Metanephros (tissue), 2 donors: ENCODE data around the genes SLC6A17 and CHI3L2.

DNA sequence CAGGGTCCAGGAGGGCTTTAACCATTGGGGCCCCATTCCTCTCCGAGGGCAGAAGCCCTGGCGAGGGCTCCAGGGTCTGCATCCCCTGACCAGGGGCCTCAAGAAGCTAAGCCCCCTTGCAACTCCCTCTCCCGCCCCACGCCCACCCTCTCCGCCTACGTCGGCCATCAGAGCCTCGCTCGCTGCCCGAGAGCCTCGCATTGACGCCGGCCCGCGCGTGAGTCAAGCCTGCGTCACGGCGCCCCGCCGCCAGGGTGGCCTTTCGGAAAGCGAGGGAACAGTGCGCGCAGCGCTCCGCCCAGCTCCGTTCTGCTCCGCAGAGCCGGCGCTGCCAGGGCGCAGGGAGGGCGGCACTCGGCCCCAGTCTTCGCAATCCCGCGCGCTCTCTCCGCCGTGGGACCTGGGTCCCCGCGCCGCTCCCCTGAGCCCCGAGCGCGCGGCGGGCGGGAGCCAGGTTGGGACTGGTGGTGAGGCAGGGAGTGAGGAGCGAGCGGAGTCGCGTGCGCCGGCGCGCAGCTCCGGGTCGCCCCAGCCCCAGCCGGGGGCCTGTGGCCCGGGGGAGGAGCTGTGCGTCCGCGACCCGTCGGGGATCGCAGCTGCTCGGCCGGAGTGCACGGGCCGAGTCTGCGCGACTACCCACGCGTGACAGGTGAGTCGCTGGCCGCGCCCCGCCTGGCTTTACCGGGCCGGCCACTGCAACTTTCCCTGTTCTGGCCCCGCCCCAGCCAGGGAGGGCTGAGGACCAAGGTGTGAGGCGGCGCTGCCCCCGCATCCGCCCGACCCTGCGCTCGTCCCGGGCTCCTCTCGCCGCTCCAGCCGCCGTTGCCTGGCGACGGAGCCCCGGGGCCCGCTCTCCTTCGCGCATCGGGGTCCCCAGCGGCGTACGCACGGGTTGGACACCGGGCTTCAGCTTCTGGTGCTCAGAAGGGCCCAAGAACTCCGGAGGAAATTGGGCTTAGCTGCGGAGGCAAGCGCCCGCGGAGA lies at the start of gene SLC6A17:
Gene SLC6A17, plus strand, starts transcription at position 260 of the 984 bp plus-strand sequence.
- RAMPAGE, long total RNA: no peak

DNA sequence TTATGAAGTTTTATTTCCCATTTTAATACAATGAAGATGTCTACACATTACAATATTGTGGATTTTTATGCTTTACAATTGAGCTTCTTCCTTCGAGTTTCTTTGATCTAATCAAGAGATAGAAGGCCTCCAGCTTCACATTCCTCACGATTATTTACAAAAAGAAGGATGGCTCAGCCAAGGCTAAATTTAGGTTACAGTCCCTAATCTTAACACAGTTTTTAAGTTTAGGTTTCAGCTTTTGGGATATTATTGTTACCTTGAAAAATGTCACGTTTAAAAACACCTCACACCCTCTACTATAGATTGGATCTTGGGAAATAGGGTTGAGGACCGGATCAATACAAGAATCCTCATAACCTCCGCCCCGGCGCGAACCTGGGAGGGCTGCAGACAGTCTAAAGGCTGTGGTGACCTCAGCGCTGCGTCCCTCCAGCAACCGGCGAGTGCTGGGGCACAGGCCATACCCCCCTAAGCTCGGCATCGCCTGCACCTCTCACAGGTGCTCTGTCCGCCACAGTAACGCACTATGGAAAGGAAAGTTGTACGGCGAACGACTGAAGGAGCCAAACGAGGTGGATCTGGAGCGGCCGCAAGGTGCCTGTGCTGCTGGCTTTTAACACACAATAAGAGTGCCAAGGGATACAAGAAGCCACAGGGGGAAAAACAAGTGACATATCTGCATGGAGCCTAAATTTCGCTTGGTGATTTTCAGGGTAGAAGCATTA lies 1.6 kb upstream of the RBM15 start:
- RAMPAGE, long total RNA: no peak

- RAMPAGE, long total RNA: no peak
Observed at GRCh38 chr1:110344809-110345669, 5.9 kb downstream of the RBM15 start.

GRCh38 chr1:110433694-110434189 lies 17.2 kb upstream of the PROK1 start:
- RAMPAGE, long total RNA: no peak

- RAMPAGE, long total RNA: no peak
Observed at GRCh38 chr1:110643856-110644260, 30.9 kb downstream of the KCNA3 start.

GRCh38 chr1:110905798-110906016 lies 32.8 kb downstream of the CD53 start:
- RAMPAGE, long total RNA: no peak

DNA sequence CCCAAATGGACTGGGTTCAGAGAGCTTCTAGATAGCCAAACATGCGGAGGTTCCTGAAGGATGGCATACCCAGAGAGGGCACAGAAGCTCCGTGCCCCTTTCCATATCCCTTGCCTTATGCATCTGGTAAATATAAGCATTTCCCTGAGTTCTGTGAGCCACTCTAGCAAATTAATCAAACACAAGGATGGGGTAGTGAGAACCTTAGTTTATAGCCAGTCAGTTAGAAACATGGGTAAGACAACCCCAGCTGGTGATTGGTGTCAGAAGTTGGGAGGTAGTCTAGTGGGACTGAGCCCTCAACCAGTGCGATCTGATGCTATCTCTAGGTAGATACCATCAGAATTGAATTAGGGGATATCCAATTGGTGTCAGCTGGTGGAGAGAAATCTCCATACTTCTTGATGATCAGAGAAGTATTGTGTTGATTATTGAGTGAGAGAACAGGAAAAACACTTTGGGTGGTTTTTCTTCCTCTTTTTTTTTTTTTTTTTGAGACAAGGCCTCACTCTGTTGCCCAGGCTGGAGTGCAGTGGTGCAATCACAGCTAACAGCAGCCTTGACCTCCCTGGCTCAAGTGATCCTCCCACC lies 7.6 kb downstream of the DRAM2 start:
- RAMPAGE, long total RNA: no peak

GRCh38 chr1:111214269-111215548 lies 12.8 kb upstream of the CHI3L2 start:
- RAMPAGE, long total RNA: no peak

DNA sequence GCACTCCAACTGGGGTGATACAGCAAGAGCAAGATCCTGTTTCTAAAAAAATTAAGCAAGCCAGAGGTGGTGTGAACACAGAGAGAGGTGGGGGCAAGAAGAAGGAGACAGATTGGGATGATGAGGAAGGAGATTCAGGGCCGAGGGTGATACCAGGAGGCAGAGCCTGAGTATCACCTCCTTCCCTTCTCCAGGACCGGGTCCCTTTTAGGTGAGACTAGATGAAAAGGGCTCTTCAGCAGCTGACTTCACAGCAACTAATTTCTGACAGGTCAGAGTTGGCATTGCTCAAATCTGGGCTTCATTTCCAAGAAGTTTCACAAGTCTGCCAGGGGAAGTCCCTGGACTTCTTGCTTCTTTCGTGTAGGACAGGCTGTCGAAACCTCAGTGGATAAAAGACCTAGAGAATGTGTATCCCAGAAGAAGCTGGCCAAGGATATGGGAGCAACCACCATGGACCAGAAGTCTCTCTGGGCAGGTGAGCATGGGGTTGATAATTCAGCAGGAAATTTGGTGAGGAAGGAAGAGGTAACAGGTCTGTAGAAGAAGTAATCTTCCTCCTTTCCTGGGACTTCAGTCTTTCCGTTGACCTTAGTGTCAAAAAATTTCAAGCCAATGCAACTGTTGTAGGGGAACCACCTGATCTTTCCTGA lies at the start of gene CHI3L2:
Gene CHI3L2, plus strand, starts transcription at position 422 of the 653 bp plus-strand sequence.
- RAMPAGE, long total RNA: no peak

GRCh38 chr1:111470858-111471630 lies 2.7 kb upstream of the C1orf162 start:
- RAMPAGE, long total RNA: no peak

- RAMPAGE, long total RNA: no peak
Observed at GRCh38 chr1:111501715-111502182, 1.7 kb downstream of the ADORA3 start.

DNA sequence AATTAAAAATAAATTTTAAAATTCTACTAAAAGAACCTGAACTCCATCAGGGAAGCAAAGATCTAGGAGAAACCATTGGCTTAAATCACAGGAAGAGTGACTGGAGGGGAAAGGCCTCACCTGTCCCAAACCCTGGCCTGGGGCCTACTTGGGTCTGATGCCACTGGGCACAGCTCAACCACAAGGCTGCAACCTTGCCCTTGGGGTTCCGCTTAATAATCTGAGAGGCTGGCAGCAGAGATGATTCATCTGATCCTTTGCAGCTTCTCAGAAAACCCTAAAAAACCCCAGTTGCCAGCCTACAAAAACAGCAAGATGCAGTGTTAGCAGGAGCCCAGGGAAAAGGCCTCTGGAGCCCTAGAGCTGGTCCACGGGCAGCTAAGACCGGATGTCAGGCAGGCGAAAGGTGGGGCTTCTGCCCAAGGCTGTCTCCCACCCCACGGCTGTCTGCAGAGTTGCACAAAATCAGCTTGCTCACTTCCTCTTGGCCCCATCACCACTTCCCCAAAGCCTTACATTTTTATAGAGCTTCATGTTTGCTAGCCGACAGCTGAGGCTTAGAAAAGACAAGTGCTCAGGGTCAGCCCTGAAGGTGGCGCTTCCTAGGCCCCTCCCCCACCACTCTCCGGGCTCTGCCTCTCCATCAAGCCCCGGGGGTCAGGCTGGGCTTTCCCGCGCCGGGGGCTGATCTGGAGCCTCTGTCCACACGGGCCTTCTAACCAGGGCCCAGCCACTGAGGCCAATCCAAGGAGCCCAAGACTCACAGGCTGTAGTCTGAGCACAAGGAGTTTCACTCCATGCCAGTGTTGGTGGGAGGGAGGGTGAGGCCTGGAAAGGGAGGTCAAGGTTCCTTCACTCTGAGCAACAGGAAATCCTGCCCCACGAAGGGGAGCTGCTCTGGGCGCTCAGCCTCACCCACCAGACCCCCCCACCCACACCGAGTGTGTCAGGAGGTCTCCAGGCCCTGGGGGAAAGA lies 4.1 kb upstream of the ADORA3 start:
- RAMPAGE, long total RNA: no peak

DNA sequence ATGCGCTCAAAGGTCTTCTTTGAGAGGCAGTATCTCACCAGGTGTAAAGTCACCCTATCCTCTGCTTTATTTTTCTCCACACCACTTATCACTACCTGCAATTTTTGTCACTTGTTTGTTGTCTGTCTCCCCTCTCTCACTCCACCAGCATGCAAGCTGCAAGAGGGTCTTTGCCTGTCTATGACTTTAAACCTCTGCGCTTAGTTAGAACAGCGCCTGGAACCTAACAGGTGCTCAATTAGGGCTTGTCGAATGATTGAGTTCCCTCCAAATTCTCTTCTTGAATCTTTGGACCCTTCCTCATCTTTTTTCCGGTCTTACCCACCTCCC lies 375 bp upstream of the RAP1A start:
- RAMPAGE, long total RNA: no peak

GRCh38 chr1:111620671-111621422 lies 1.3 kb downstream of the RAP1A start:
- RAMPAGE, long total RNA: no peak

DNA sequence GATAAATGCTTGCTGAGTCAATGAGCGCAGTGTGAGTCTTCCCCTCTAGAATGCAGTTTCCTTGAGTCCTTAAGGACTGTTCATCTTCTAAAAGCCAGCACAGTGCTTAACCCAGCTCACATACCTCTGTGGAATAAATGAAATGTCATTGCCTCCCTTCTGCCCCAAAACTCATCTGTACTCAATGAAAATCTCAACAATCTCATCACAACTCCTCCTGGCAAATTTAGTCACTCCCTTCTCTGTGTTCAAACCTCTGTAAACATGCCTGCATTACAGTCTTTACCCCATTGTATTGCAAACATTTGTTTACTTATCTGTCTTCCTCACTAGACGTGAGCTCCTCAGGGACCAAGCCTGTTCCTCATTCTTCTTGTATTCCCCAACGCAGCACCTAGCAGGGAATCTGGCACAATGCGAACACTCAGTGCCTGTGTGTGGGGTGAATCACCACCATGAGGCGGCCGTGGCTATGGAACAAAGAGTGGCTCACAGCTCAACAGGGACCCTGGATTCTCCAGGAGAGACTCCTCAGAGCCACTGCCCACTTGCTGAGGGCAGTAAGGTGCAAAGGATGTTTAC lies 95.7 kb downstream of the DDX20 start:
- RAMPAGE, long total RNA: no peak

GRCh38 chr1:111862430-111862874 lies 106.8 kb downstream of the DDX20 start:
- RAMPAGE, long total RNA: no peak

DNA sequence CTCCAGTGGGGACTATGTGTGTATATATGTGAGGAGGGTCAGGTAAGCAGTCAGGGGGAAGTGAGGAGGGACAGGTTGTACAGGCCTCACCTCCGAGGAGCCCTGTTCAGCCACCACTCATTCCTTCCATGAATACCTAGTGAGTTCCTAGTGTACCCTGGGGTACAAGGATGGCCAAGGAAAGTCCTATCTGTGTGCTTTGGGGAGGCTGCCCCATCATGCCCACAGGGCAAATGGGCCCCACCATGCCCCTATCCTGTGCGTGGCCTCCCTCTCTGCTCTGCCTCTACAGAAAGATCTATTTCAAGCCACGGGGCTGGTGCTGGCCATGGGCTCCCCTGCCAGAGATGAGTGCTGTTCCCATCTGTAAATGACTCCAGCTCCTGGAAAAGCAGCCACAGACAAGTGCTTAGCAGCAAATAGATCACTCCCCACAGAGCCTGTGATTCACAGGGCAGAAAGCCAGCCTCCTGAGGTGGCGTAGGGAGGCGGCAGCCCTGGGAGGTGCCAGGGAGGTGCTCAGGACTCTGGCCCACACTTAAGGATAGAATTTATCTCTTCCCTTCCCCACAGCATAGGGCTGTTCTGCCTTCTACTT lies 41.4 kb downstream of the KCND3 start:
- RAMPAGE, long total RNA: no peak

DNA sequence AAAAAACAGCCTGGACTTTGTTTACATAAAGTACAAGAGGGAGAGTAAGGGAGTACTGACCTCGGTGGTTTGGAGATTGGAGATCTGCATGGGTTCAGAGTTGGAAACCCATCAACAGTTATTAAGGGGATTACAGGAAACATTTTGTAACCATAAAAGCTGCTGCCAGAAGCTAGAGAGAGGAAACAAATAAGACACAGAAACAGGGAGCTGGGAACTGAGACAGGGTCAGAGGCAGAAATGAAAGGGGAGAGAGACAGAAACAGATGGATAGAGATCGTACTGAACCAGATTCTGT lies 131.4 kb upstream of the CTTNBP2NL start:
- RAMPAGE, long total RNA: no peak

GRCh38 chr1:112333827-112334563 lies 62.0 kb upstream of the CTTNBP2NL start:
- RAMPAGE, long total RNA: no peak

DNA sequence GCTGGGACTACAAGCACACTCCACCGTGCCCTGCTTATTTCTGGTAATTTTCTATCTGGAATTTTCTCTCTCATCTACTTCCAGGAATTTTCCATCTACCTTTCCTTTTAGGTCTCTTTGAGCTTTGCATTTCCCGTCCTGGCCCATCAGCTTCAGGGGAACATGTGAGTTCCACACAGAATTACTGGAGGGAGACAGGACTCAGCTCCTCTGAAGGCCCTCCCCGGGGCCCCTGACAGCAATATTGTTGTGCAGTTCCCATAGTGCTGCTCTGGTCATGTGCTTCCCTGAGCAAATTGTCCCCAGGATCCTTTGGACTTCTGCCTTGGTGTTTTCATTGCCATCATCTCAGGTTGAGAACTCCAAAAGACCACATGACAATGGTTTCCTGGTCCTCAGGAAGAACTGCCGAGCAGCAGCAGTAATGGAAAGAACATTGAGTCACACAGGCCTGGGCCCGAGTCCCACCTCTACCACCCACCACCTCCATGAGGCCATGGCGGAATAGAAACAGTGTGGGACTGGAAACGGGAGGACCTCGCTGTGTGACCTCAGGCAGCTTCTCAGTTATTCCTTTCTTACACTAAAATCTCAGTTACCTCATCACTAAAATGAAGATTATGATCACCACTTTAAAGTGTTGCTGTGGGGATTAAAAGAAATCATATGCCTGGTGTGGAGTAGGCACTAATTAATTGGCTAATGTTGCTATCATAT lies 6.3 kb upstream of the CTTNBP2NL start:
- RAMPAGE, long total RNA: no peak